SK-N-DZ (cell line): ENCODE measurements around the gene USP11.

RAMPAGE:
- cytosol, long total RNA: no peak
- nucleus, long total RNA: no peak
Observed at GRCh38 chrX:42247140-42247503, 323.8 kb upstream of the CASK start.

DNA sequence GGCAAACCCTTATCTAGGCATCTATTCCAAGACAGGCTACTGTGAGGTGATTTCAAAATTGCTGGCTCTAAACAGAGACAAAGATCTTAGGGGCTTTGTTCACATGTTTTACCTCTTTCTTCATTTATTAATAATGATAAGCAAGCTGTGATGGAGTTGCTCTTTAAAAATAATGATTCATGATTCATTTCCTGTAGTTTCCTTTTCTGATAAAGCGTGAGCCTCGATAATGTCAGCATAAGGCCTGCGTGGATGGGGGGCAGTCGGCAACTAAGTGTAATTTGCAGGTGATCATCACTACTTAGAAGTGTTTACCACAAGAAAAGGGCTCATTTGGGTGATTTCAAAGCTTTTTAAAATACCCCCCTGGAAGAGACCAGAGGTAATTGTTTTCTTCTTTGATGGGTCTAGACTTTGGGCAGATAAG is 170.7 kb upstream of the PPP1R2C start:
RAMPAGE:
- cytosol, long total RNA: no peak
- nucleus, long total RNA: no peak

DNA sequence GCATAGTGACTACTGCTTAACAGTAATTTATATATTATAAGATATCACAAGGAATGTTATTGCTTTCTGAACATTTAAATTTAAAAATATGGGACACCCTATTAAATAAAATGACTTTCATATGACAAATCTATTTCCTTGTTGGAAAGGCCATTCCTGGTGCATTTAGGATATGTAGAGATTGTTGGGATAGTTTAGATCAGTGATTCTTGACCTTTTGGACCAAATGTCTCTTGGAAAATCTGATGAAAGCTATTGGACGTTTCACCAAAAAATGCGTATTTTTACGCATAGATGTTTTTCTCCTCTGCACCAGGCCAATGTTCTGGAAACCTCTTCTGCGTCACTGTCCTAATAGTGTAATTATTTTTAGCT is 7.6 kb downstream of the MAOA start:
RAMPAGE:
- cytosol, long total RNA: no peak
- nucleus, long total RNA: no peak

RAMPAGE:
- cytosol, long total RNA: no peak
- nucleus, long total RNA: no peak
Observed at GRCh38 chrX:43699971-43700646, 44.0 kb downstream of the MAOA start.

RAMPAGE:
- cytosol, long total RNA: no peak
- nucleus, long total RNA: no peak
Observed at GRCh38 chrX:43881273-43882128, 749 bp downstream of the MAOB start.

DNA sequence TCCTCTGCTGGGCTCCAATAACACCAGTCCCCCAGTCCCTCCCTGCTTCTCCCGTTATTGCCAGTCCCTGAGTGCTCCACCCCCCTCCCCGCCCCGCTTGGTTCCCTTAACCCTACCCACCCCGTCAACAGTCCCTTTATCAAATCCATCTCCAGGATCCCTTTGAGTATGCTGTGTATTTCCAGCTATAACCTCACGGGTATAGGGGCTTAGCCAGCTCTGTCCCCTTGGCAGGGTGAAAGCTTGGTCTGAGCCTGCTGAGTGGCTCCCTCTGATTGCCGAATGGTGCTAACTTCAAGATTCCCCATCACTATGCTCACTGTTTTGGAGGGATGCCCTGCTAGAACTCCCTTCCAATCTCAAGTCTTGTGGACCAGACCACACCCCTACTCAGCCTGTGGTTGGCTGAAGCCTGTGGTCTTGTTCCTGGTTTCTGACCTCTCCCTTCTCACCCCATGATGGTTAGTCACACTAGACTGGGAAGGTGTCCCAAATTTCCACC is 184.5 kb upstream of the NDP start:
RAMPAGE:
- cytosol, long total RNA: no peak
- nucleus, long total RNA: no peak

DNA sequence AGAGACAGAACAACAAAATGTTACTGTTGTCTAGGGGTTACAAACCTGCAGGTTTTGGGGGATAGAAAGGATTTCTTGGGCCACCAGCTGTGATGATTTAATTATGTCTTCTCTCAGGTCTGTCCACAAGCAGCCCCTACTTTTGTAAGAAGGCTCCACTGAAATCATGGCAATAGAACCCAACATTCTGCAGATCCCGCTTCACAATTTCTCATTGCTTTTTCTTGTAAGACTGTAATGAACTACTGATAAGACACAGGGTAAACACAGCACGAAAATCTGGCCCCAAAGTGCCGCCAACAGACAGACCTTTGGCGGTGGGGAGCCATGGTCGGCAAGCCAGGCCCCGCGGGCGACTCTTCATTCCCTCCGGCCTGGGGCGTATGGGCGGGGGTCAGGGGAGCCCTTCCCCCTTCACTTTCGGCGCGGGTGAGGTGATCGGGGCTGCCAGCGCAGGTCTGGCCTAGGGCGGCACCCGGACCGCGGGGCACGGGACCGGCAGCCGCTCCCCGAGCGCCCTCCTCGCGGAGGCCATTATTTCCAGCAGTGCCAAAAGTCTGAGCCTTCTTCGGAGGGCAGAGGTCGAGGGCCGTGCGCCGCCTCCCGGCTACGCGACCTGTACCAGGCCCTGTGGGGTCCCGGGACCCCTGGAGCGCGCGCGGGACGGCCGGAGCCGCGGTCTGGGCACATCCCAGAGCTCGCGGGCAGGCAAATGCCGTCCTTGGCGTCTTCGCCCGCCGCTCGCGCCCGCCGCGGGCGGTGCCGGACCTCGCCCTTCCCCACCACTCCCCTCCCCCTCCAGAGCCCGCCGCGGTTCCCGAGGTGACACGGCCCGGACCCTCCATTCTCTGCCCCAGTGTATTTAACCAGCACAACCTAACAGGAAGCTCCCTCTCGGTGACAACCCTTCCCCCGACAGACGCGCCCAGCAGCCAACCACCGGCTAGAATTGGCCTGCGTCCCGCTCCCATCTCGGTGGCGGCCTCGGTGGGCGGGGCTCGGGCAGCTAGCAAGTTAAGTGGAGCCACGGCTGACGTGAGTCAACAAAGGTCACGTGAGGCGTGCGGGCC is 611 bp upstream of the KDM6A start:
RAMPAGE:
- cytosol, long total RNA: no peak
- nucleus, long total RNA: no peak

DNA sequence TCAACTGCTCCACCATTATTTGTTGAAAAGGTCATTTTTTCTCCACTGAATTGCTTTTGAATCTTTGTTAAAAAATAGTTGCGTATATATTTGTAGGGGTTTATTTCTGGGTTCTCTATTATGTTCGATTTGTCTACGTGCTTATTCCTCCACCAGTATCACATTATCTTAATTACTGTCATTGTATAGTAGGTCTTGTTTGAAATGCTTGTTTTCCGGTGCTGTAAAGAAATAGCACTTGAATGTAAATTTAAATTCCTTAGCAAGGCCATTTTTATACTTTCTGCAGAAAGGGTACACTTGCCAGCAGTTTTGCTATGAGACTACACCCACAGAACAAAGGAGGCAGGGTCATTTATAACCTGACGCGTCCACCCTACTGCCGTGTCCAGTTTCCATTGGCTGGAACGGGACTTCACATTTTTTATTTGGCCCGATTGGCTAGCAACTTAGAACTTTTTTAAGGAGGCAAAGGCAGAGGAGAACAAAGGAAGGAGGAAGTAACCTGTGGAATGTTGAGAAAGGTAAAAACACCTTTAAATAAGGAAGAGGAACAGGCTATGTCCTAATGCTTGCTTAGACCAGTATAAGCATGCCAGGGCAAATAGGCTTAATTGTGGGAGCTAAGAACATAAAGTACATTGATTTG is 18.5 kb downstream of the KDM6A start:
RAMPAGE:
- cytosol, long total RNA: no peak
- nucleus, long total RNA: no peak

RAMPAGE:
- cytosol, long total RNA: no peak
- nucleus, long total RNA: no peak
Observed at GRCh38 chrX:44915242-44915698, 42.3 kb downstream of the KDM6A start.

DNA sequence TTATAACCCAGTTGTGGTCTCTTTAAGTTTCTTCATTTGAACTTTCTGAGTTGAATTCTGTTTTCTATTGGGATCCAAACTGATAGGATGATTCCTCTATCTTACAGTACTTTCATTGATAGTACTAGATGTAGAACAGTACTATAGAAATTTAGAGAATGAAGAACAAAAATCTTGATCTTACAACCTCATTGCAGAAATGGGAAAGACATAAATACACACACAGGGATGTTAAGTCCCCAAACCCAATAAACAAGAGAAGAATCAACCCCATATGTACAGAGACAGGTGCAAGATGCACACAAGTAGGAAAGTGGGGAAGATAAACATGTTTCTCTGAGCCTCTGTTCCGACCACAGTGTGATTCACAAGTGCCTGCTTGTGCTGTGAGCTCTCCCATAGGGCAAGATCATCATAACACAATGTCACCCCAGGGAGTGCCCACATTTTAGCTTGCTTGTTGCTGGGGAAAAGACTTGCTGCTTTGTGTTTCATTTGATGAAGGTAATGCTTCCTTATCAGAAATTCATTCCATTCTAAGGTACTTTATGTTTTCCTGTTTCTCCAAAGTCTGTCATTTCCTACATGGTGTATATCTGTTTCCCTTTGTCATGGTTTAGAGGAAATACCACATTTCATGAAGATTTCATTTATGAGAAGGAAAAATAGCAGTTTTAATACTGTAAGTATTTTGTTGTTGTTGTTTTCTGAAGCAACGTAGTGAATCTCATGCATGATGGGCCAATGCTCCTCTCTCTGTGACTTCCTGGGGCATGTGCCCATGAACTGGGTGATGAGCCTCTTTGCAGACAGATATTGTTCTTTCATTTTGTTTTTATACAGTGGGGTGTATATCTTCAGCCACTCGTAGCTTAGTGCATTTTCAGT is 304.5 kb upstream of the DIPK2B start:
RAMPAGE:
- cytosol, long total RNA: no peak
- nucleus, long total RNA: no peak

RAMPAGE:
- cytosol, long total RNA: no peak
- nucleus, long total RNA: no peak
Observed at GRCh38 chrX:45807936-45808662, 607.4 kb upstream of the DIPK2B start.

GRCh38 chrX:45810997-45811929 is 610.6 kb upstream of the DIPK2B start:
RAMPAGE:
- cytosol, long total RNA: no peak
- nucleus, long total RNA: no peak

DNA sequence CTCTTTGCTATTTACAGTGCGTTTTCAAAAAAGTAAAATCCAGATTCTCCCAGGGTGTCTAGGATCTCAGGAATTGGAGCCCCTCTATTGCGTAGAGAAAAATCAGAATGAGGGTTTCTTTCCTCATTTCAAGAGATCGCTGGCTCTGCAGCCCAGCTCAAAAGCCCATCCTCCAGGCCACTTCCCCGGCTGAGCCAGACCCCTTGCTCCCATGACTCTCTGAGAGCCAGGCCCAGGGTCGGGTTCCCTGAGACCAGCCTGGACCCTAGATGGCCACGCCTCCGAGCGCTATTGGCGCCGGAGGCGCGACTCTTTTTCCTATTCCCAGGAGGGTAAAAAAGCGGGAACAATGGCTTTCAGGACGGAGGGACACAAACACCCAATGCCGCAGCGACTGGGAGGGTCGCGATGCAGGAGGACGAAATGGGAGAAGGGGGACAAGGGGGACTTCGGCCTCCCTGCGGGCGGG is 524 bp upstream of the KRBOX4 start:
RAMPAGE:
- cytosol, long total RNA: no peak
- nucleus, long total RNA: no peak

GRCh38 chrX:46577061-46577674 is 3.6 kb downstream of the CHST7 start:
RAMPAGE:
- cytosol, long total RNA: no peak
- nucleus, long total RNA: no peak

DNA sequence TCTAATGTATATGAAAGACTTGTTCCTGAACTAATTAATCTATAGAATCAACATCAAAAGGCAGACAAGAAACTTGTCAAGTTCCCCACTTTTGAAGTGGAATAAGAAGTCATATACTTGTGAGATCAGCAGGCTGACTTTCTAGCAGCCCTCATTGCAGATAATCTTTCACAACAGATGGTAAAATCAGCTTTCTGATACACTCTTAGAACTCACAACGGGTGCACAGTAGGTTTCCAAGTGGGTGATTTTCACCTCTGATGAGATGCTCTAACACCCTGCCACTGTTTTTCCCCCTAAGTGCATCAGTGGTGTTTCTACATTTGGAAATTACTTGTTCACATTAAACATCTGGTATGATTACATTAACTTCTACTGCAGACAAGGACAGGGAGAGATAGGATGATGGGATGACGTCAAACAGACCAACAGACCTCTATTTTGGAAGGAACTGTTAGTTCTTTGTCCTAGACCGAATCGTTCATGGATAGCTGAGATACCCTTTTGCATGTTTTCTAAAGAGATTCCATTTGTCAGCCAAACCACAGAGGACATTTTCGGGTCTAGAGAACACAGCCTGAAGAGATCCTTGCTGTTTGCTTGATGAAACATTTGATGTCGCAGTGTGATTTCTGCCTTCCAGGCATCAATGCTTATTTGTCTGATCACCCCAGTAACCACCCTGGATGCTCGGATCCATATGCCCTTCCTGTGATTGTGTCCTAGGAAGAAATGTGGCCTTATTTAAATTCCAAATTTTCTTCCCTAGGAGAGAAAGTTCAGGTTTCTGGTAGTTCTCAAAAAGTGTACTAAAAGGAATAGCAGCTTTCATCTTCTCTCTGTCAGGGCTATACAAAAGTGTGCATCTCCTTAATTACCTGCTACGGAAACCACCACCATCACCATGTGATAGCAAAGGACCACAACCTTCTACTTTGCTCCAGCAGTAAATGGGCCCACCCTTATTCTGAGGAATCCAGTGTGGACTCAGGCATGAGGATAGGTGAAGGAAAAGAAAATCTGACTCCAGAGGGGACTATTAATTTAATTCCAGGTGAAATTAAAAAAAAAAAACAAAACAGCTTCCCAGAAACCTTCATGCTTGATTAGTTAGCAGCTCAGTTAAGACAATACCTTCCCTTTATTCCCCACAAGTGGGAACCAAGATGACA is 27.8 kb downstream of the CHST7 start:
RAMPAGE:
- cytosol, long total RNA: no peak
- nucleus, long total RNA: no peak

DNA sequence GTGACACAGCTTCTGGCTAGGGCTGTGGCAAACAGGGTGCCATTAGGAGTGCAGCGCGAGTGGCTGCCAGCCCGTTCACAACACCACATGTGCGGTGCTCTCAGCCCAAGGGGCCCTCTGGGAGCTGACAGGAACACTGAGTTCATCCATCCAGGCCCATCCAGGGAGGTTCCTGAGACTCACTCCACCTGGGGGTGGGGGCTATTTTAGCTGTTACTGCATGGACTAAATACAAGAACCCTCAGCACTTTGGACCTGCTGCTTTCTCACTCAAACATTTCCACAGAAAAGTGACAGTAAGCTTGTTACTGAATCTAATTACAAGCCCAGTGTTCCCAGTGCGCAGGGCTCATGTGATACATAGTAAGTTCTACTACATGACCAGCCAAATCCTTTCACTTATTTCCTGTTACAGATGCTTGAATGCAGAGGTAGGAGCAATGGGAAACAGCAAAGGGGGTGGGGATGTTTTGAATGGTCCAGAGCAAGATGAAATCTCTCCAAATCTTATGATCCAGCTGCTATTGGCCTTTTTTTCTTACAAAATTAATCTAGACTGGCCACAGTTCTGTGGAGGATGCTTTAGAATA is 55.7 kb downstream of the CHST7 start:
RAMPAGE:
- cytosol, long total RNA: no peak
- nucleus, long total RNA: no peak

GRCh38 chrX:47231763-47232077 is 1.1 kb upstream of the USP11 start:
RAMPAGE:
- cytosol, long total RNA: no peak
- nucleus, long total RNA: no peak

DNA sequence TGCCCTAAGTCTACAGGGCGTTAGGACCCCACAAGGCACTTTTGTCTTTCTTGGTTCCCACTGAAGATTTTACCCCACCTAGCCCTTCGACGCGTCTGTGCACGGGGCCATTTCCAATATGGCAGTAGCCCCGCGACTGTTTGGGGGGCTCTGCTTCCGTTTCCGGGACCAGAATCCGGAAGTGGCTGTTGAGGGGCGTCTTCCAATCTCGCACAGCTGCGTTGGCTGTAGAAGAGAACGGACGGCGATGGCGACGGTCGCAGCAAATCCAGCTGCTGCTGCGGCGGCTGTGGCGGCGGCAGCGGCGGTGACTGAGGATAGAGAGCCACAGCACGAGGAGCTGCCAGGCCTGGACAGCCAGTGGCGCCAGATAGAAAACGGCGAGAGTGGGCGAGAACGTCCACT is at the start of gene USP11:
USP11 (plus strand) TSS at position 213 of the 405 bp plus-strand sequence.
RAMPAGE:
- cytosol, long total RNA: start-site peak on the plus strand centred at position 221 of the sequence, 20 bp wide, 672 and 1,231 reads in 2 replicates
- nucleus, long total RNA: start-site peak on the plus strand centred at position 222 of the sequence, 29 bp wide, 549 and 148 reads in 2 replicates

DNA sequence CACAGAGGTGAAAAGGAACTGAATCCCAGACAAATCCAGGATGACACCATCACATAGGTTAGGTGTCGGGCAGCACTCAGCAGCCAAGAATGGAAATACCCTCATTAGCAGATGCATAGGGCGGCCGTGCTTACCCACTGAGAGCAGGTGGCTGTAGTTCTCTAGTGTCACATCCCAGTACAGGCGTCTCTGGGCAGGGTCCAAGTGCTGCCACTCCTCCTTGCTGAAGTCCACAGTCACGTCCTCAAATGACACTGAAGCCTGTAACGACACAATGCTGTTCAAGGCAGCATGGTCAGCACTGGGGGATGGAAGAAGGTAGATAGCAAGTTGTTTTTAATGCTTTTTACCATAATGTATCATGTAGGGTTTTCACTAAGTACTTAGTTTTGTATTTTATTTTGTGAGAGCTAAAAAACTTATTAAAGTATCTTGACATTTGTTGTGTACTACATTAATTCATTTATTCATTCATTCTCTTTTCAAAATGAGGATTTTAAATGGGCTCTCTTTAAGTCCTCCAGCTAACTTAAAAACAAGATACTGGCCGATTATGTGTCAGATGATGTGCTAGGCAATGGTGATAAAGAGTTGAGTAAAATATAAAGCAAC is 26.8 kb downstream of the ZNF41 start:
RAMPAGE:
- cytosol, long total RNA: no peak
- nucleus, long total RNA: no peak

GRCh38 chrX:47462406-47462744 is 20.6 kb downstream of the ZNF41 start:
RAMPAGE:
- cytosol, long total RNA: no peak
- nucleus, long total RNA: no peak